B cell (primary cell): ENCODE data around the genes DRC3, MYO15A, ALKBH5 and SMCR8.

DNA sequence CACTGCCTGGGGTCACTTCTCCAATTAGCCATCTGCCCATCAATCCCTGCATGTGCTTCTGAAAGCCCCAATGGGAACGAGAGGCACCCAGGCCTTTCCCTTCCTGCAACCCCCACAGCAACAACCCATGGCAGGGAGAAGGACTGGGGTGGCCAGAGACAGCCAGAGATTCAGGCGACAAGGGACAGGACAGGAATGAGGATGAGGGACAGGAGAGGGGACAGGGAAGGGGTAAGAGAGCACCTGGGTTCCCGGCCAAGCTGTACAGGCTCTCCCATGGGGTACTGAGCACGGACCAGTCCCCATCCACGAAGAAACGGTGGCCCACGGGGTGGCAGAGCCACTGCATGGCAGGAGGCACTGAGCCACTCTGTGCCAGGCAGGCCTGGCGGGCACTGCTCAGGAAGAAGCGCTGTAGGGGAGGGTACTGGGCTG lies 21.2 kb downstream of the SREBF1 start:
- PRO-cap = no peak
- CAGE, long polyA plus RNA = no peak

- PRO-cap = no peak
- CAGE, long polyA plus RNA = no peak
Observed at GRCh38 chr17:17816367-17817414, 20.1 kb downstream of the SREBF1 start.

- PRO-cap = bidirectional peak, plus-strand start at chr17:17823852, minus-strand start at chr17:17823604
- CAGE, long polyA plus RNA = no peak
Observed at GRCh38 chr17:17823358-17824647, 13.0 kb downstream of the SREBF1 start.

DNA sequence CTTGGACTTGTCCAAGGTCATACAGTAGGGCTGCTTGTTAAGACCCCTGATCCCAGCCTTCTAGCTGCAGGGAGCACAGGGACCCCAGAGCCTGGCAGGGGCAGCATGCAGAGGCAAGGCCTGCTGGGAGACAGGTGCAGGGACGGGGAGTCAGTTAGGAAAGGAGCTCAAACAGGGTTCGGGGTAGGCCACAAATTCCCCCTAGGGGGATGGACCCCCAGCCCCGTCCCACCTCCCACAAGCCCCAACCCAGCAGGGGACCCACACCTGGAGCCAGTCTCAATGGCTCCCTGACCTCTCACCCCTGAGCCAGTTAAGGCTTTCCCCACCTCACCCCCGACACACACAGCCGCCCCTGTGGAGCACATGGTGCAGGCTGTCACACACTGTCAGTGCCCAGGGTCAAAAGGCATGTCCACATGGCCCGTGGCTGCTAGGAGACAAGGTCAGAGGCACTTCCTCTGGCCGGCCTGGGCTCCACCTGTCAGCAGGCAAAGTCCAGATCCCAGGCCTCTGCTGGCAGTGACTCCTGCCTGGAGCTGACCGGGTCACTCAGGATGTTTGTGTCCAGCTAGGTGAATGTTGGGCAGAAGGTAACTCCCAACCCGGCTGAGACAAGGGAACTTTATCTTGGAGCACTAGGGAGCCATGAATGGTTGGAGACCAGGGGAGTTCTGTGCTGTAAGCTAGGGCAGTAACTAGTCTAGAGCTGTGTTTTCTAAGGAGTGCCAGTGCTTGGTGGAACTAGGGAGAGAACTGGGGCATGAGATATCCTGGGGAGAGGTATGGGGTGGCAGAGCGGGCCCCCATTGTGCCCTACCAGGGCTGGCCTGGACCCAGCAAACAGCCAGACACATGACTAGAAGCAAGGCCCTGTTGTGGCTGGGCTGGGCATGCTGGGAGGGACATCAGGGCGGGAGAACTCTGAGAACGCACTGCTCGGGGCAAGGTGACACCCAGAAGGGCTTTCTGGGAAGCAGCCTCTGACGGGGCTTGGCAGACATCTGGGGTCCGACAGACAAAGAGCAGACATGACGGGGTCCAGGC lies 6.0 kb downstream of the SREBF1 start:
- PRO-cap = no peak
- CAGE, long polyA plus RNA = no peak

DNA sequence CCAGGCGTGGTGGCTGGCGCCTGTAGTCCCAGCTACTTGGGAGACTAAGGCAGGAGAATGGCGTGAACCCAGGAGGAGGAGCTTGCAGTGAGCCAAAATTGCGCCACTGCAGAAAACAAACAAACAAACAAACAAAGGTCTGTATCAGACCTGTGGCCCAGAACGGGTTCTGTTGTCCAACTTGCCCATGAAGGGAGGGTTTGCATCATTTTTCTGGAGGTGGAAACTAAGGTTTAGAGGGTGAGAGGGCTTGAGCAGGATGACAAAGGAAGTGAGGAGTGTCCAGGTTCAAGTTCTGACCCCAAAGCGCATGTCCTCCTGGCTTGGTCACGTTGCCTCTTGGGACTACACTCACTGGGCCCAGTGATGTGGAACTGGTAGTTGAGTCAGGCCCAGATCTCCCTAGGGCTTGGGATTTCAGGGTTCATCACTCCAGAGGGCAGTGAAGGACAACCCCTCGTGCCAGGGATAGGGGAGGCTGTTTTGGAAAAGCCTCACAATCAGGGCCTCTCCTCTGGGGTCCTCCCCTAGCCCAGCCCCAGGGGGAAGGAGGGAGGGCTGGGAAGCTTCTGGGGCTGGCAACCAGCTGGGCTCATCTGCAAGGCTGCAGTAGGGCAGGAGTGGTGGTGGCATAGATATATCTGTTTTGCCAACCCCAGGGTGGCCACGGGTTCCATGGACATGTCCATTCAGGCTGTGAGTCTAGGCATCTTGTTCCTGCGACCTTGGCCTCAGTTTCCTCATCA lies 1.7 kb downstream of the SREBF1 start:
- PRO-cap = no peak
- CAGE, long polyA plus RNA = no peak

GRCh38 chr17:17835615-17836027 lies 1.2 kb downstream of the SREBF1 start:
- PRO-cap = no peak
- CAGE, long polyA plus RNA = no peak

- PRO-cap = no peak
- CAGE, long polyA plus RNA = no peak
Observed at GRCh38 chr17:17943603-17944284, 28.5 kb downstream of the TOM1L2 start.

DNA sequence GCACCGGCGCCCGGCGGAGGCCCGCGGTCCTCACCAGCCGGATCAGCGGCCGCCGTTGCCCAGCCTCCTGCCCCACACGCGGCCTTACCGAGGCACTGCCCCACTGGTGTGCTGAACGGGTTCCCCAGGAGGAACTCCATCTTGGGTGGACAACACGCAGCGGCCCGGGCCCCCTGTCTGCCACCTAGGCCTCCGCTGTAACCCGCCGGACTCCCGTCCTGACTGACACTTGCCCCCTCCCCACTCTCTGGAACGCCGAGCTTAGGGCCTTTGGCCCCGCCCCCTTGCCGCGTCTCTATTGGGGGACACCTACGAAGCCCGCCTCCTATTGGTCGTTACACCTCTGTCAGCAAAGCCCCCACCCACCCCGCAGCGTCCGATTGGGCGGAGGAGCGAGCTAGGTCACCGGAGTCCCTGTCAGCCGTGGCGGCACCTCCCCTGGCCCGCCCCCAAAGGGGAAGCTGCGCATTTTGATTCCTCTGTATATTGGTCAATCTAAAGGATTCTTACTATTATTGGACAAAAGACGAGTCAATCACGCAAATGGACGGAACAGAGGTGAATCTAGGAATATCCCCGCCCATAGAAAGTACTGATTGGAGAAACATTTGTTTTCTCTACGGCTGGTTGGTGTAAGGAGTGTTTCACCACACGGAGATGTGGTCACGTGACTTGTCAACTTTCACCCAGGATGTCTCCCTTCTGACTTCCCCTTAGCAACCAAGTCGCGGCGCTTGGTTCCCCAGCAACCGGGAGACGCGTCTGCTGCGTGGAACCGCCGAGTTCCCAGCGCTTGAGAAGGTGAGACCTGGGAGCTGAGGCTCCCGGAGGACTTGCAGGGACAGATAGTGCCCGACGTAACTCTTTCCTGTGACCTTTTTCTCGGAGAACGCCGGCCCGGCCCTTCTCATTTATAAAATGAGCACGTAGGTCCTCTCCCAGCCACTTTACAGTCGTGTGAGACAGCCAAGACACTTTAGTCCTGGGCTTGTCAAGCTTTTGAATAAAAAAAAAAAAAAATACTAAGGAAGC lies at the start of gene DRC3:
Gene DRC3 (plus strand): TSS at position 689 of the 1,032 bp plus-strand sequence.
- PRO-cap = unidirectional peak, minus-strand start at position 224 of the sequence; unidirectional peak, minus-strand start at position 348 of the sequence; unidirectional peak, plus-strand start at position 810 of the sequence
- CAGE, long polyA plus RNA = no peak

GRCh38 chr17:17973815-17974144 lies 1.1 kb downstream of the DRC3 start:
- PRO-cap = no peak
- CAGE, long polyA plus RNA = no peak

DNA sequence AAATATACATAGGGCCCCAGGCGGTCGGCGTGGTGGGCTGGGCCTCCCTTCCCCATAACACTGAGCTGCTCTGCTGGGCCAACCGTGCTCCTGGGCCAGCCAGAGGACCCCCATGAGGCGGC lies at the start of gene MYO15A:
Gene MYO15A (plus strand): TSS at position 85 of the 122 bp plus-strand sequence.
- PRO-cap = no peak
- CAGE, long polyA plus RNA = no peak

DNA sequence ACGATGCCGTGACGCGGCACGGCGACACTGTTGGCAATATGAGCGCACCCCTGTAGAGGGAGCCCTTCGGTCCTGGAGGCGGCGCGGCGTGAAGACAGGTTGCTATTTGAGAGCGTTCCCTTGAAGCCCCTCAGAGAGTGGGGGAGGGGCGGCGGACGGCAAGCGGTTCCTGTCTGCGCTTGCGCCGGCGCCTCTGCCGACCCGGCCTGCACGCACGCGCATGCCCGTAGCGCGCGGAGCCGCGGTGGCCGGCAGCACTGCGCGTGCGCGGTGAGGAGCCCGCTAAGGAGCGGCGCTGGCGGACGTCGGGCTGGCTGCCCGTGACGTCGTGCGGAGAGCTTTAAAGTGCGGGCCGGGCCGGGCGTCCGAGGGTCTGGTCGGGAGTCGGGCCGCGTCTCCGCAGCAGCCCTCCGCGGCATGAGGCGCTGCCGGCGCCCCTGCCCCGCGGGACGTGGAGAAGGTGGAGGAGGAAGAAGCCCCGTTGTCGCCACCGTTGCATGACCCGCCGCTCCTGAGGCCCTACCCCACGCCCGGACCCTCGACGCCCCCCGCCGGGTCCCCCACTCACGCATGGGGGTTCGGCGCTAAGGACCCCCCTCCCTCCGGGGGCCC lies at the start of gene ALKBH5:
Gene ALKBH5 (plus strand): TSS at position 273 of the 612 bp plus-strand sequence.
- PRO-cap = bidirectional peak, plus-strand start at position 285 of the sequence, minus-strand start at position 96 of the sequence
- CAGE, long polyA plus RNA = no peak

DNA sequence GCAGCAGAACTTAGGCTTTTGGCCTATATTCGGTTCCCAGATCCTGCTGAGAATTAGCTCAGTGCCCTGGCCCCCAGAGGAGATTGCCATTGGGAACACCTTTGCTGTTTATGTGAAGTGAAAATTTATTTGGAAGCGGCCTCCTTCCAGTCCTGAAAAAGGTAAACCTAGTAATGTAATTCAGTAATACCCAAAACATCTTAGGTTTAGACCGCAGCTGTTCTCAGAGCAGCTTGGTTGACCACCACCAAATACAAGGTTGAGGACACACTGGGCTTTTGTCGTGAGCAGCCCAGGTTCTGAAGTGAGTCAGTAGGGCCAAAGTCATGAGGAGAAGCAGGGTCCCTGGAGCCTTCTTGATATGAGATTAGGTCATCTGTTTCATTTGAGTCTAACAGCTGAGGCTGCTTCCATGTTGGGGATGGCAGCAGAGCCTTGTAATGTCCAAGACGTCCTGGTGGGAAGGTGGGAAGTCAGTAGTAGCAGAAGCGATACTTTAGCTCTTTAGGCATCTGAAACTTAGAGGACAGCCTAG lies 2.2 kb downstream of the ALKBH5 start:
- PRO-cap = no peak
- CAGE, long polyA plus RNA = no peak

- PRO-cap = no peak
- CAGE, long polyA plus RNA = no peak
Observed at GRCh38 chr17:18209040-18210323, 16.0 kb upstream of the LLGL1 start.

DNA sequence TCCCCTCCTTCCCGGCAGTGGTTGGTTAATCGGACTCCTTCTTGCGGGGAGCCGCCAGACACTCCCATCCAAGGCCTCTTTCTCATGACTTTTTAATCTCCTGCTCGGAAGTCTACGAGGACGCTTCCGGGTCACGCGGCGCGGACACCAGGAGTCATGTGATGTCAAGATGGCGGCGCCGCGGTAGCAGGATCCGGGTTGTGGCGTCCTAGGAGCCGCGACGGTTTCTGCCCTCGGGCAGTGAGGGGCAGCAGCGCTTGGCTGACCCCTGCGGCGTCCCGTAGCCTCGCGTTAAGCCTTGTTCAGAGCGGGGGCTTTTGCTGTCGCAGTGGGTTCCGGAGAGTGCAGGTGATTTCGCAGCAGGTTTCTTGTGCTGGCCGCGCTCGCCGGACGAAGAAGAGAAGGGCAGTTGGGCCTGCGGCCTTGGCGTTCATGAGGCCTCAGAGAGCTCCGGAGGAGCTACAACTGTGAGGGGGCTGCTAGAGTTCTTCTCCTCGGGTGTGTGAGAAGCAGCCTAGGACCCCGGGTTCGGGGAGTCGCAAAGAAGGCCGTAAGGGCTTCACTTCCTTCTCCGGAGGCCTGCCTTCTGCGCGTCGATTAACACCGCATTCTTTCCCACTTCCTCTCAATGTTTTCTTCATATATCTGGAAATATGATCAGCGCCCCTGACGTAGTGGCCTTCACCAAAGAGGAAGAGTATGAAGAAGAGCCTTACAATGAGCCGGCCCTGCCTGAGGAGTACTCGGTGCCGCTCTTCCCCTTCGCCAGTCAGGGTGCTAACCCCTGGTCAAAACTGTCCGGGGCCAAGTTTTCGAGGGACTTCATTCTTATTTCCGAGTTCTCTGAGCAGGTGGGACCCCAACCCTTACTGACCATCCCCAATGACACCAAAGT lies at the start of gene SMCR8:
Gene SMCR8 (plus strand): TSS at position 157 of the 895 bp plus-strand sequence.
- PRO-cap = bidirectional peak, plus-strand start at position 157 of the sequence, minus-strand start outside the sequence; bidirectional peak, plus-strand start at position 715 of the sequence, minus-strand start at position 540 of the sequence
- CAGE, long polyA plus RNA = no peak

DNA sequence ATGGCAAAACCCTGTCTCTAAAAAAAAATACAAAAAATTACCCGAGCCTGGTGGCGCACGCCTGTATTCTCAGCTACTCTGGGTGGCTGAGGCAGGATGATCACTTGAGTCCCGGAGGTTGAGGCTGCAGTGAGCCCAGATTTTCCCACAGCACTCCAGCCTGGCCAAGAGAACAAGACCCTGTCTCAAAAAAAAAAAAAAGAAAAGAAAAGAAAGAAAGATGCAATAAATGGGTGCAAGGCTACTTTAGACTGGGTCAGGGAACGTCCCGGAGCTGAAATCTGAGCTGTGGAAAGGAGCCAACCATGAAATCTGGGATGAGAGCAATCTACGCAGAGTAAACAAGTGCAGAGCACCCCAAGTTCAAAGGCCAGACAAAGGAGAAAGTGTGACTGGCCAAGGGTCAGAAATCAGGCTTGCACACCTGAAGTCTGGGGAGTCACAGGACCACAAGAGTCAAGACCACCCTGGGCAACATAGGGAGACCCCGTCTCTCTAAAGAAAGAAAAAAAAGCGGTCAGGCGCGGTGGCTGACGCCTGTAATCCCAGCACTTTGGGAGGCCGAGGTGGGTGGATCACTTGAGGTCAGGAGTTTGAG lies 2.9 kb downstream of the SHMT1 start:
- PRO-cap = no peak
- CAGE, long polyA plus RNA = no peak

- PRO-cap = no peak
- CAGE, long polyA plus RNA = no peak
Observed at GRCh38 chr17:18718659-18719264, 25.1 kb upstream of the FBXW10 start.

- PRO-cap = no peak
- CAGE, long polyA plus RNA = no peak
Observed at GRCh38 chr17:19250784-19251390, 13.7 kb downstream of the EPN2 start.

GRCh38 chr17:19337709-19338515 lies 24.6 kb downstream of the B9D1 start:
- PRO-cap = no peak
- CAGE, long polyA plus RNA = no peak

GRCh38 chr17:19369657-19370278 lies 7.2 kb upstream of the B9D1 start:
- PRO-cap = no peak
- CAGE, long polyA plus RNA = no peak

- PRO-cap = no peak
- CAGE, long polyA plus RNA = no peak
Observed at GRCh38 chr17:19470444-19471318, 59.6 kb downstream of the RNF112 start.